ENCODE measurements around a stretch of chr2.

- RRBS, result no CpG with 5 or more reads among the region's 9 CpGs
Measured at GRCh38 chr2:62187156-62187587, 8.7 kb upstream of the B3GNT2 start.

DNA sequence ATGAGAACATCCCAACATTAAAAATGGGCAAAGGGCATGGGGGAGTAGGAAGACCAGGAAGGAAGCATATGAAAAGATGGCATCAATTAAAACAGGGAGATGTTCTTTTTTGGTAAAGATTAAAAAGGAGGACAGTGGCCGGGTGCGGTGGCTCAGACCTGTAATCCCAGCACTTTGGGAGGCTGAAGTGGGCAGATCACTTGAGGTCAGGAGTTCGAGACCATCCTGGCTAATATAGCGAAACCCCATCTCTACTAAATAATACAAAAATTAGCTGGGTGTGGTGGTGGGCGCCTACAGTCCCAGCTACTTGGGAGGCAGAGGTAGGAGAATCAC, 14.4 kb downstream of the B3GNT2 start:
- RRBS, result no CpG with 5 or more reads among the region's 5 CpGs

GRCh38 chr2:62216765-62217123, 20.8 kb downstream of the B3GNT2 start:
- RRBS, result no CpG with 5 or more reads among the region's 3 CpGs

DNA sequence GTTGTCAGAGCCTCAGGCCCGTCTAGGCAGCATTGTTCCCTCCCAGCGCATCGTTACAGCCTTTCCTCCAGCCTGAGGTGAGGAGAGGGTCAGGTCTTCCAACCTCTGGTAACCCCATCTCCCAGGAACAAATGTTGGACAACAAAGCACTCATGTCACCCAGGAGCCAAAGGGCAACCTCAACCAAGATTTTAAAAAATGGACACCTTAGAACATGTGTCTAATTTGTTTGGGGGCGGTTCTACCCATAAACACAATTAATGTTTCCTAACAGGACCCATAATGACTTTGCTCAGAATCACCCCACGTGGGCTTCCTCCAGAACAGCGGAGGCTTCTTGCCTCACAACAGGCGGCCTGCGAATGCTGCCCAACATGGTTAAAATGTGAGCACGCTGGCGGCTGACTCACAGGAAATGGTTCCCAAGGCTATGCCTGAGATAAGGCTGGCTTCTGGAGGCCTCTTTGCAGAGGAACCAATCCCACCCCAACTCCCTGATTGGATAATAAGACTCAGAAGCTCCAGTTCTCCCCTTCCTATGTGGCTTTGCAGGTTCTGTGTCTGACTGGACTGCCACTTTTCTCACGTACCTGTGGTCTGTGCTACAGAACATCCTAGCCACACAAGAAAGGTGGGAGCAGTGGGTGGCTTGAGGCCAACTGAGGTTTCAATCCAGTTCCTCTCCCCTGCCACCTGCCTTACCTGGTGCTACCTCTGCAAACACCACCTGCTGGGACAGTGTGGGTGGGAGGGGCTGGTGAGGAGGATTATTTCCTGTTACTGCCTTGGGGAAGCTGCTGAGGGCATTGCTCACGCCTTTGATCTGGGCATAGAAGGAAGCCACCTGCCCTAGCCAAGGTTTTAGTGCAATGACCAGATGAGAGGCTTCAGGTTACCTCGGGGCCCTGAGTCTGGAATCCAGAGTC, 108.8 kb downstream of the B3GNT2 start:
- RRBS, result no CpG with 5 or more reads among the region's 13 CpGs

DNA sequence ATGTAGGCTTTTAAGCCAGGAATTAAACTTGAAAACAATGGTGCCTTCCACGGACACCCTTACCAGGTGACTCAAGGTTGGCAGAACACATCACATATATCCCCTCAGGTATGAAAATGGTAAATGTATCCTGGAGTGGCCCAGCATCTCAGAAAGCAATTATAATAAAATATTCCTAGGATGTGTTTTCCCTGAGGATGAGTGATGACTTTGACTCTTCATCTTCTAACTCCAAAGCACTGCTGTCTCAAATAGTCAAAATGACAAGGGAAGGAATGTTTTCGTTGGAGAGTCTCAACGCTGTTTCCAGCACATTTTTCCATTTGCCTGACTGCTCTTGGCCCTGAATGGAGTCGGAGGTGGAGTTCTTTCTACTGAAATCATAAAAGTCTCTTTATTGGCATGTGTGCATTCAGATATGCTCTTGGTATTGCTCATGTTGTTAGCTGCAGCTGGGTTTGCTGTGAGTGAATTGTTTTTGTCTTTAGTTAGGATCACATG, 17.0 kb downstream of the TMEM17 start:
- RRBS, result no CpG with 5 or more reads among the region's 4 CpGs

- RRBS, result no CpG with 5 or more reads among the region's 6 CpGs
Measured at GRCh38 chr2:62569894-62570271, 63.9 kb upstream of the TMEM17 start.

- RRBS, result no CpG with 5 or more reads among the region's 1 CpG
Measured at GRCh38 chr2:62590008-62590346, 84.0 kb upstream of the TMEM17 start.

GRCh38 chr2:62825943-62826797, 120.7 kb downstream of the EHBP1 start:
- RRBS, result no CpG with 5 or more reads among the region's 6 CpGs

GRCh38 chr2:62978972-62979584, 71.6 kb upstream of the OTX1 start:
- RRBS, result no CpG with 5 or more reads among the region's 5 CpGs

GRCh38 chr2:63049296-63049643, 1.4 kb upstream of the OTX1 start:
- RRBS, result no CpG with 5 or more reads among the region's 23 CpGs

- RRBS, result 25% methylated on average over 15 of the region's 46 CpGs
Measured at GRCh38 chr2:63054956-63055816, 4.6 kb downstream of the OTX1 start.

DNA sequence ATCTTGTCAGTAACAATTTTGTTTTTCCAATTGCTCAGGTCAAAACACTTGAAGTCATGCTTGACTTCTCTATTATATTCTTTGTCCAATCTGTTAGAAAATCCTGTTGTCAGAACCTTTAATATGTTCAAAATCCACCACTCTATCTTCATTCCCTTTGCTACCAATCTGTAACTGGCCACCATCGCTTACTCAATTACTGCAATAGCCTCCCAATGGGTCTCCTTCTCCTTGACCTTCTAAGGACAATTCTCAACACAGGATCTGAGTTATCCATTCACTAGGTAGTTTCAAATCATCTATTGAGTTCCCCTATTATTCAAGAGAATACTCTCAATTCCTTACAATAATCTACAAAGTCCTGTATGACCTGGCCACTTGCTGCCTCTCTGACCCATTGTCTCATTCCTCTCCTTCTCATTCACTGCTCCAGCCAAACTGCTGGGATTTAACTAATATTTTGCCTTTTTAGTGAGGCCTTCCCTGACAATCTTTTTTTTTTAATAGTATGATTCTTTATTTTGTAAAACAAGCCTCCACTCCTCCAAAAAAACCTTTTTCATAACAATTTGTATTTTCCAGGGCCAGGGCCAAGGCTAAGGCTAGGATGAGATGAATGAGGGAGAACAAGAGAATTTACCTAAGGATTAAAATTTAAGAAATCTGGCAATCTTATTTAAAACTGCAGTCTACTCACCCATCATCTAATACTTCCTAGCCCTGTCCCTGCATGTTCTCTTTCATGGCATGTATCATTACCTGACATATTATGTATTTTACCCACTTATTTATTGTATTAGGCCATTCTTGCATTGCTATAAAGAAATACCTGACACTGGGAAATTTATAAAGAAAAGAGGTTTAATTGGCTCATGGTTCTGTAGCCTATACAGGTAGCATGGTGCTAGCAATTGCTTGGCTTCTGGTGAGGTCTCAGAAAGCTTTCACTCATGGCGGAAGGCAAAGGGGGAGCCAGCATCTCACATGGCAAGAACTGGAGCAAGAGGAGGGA, 216.8 kb downstream of the WDPCP start:
- RRBS, result no CpG with 5 or more reads among the region's 2 CpGs

DNA sequence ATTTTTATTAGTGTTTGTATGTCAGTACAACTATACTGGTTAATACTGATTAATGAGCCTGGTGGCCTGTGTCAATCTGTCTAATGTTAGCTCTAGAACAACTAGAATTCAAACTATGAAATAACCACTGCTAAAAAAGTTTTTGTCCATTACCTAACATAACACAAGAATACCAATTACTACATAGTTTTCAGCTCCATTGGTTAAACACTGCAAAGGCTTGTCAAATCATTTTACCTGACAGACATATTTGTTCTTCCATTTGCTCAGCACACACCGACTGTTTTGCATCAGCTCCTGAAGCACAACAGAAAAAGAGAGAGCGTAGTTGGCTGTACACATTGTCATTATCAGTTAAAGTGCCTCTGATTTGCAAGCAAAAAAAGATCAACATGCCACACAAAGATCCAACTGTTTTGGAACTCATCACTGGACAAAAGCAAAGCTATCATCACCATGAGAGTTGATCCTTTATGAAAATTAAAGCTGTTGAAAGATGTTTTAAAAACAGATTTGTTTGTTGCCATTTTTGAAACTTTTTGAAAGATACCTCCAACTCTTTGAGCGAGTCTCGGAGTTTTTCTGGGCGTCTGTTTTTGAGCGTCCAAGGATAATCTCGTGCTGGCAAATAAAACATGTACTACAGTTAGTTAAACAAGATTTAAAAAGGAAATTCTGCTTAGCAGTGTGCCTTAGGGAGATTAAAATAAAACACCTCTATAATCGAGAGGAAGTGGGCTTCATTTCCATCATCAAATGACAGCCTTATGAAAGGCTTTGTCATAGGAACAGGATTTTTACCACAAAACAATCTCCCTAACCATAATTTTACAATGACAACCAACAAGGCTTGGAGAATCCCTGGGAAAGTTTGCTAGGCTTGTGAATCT, 103.7 kb downstream of the WDPCP start:
- RRBS, result no CpG with 5 or more reads among the region's 8 CpGs

DNA sequence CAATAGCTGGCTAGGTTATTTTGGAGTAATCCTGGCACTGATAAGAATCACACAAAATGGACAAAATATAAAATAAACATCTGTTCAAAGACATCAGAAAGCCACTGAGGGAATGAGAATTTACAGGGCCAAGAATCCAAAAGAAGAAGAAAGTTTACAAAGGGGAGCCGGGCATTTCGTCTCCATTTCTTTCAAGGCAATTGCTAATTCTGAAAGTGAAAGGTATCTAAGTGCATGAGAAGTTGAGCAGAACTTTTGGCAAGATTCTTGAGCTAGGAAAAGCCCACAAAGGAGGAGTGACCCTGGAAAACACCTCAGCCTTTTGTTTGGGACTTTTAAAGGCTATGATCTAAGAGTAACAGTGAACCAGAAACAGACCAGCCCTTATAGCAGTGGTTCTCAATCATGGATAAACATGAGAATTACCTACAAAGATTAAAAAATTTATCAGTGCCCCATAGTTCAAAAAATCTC, 87.3 kb downstream of the MDH1 start:
- RRBS, result no CpG with 5 or more reads among the region's 2 CpGs

DNA sequence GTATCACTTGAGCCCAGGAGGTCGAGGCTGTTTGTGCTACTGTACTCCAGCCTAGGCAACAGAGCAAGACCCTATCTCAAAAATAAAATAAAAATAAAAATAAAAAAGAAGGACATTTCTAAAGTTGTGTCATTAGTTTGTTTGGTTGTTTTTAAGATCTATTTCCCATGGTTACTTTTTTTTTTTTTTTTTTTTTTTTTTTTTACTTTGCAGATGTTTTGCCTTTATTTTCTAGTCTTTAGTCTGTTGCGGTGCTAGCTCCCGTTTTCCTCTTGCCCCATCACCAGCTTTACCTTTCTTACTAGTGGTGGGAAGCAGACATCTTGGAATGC, 43.1 kb downstream of the UGP2 start:
- RRBS, result no CpG with 5 or more reads among the region's 3 CpGs

- RRBS, result no CpG with 5 or more reads among the region's 4 CpGs
Measured at GRCh38 chr2:63886041-63886874, 44.6 kb downstream of the UGP2 start.

DNA sequence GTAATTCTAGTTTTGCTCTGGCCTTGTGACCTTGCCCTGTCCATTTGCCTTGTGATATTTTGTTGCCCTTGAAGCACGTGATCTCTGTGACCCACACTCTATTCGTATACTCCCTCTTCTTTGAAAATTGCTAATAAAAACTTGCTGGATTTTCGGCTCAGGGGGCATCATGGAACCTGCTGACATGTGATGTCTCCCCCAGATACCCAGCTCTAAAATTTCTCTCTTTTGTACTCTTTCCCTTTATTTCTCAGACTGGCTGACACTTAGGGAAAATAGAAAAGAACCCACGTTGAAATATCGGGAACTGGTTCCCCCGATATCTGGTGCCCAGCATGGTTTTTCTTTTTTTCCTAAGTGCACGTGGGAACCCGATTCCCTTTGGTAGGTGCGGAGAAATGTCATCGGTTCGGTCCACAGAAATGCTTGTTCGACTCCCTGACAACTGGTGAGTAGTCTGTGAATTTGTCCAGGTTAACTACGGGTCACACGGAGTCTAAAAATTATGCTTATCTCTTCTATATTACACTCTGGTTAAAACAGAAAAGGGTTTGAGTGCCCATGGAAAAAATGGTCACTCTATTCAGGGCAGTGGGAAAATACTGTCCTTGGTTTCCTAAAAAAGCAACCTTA, 29.9 kb downstream of the VPS54 start:
- RRBS, result no CpG with 5 or more reads among the region's 14 CpGs

DNA sequence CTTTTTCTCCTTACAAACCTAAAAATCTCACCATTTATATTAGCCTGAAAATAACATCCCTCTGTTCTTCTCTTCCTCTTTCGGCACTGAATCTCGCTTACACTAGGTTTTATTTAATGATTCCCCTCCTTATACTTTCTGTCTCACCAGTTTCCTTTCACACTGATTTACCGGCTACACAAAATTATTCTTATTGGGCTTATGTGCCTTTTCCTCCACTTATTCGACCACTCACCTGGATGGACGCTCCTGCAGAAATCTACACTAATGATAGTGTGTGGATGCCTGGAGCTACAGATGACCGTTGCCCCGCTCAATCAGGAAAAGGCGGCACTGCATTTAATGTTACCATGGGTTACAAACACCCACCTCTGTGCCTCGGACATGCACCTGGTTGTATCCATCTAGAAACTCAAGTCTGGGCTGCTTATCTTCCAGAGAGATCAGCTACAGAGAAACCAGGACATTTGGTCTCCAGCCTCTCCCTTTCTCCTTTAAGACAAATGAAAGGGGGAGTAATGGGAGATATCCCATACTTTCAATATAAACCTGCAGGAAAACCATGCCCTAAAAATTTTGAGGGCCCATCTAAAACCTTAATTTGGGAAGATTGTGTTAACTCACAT, 24.9 kb downstream of the VPS54 start:
- RRBS, result no CpG with 5 or more reads among the region's 9 CpGs

- RRBS, result no CpG with 5 or more reads among the region's 8 CpGs
Measured at GRCh38 chr2:64017609-64018101, 1.6 kb downstream of the VPS54 start.

- RRBS, result no CpG with 5 or more reads among the region's 9 CpGs
Measured at GRCh38 chr2:64096022-64096700, 48.1 kb downstream of the PELI1 start.

Measured in zone of skin (tissue), 1 donor.